M059J (cell line): Measurements from ENCODE around the genes APBB2, KCTD8 and DCUN1D4.

DNA sequence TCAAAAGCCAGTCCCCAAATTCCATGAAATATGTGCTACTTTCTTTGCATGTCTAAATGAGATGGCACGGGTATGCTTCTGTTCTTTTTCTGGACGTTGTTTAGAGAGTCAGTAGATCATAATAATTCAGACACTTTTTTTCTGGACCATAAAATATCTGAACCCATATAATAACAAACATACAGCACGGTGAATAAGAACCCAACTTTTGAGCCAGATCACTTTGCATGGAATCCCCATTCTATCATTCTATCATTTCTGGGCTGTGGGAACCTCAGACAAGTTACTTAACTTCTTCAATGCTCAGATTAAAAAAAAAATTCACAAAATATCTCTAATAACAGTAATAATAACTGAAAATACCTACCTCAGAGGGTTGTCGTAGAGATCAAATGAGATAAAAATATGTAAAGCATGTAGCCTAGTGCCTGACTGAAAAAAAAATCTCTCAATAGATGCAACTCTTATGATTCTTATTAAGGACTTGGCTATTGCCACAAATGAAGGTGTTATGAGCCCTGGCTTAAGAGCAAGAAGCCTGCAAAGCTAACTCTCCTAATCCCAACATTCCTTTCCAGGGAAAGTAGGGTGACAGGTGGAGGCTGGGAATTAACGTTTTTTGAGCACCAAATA, 2.1 kb downstream of the RHOH start:
- RAMPAGE, long total RNA = no peak

DNA sequence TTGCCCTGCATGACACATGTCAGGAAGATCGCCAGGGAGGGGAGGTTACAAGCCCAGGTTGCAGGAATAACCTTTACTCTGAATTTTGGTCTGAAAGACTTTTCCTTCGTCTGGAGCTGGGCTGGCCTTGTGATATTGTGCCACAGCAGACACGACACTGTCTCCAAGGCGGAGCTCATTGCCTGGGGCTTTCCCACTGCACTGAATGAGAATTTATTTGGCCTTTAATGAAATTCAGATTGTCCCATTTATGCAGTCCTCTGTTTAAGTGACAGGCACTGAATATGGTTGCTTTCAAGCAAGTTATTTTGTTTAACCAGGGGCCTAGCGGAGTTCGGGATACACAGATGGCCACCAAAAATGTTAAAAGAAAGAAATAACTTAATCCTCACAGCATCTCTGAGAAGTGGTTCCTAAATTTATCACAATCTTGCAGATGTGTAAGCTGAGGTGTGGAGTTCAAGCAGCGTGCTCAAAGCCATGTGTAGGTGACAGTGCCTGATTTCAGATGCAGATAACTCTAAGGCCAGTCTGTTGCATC, 45.2 kb downstream of the RHOH start:
- RAMPAGE, long total RNA = no peak

DNA sequence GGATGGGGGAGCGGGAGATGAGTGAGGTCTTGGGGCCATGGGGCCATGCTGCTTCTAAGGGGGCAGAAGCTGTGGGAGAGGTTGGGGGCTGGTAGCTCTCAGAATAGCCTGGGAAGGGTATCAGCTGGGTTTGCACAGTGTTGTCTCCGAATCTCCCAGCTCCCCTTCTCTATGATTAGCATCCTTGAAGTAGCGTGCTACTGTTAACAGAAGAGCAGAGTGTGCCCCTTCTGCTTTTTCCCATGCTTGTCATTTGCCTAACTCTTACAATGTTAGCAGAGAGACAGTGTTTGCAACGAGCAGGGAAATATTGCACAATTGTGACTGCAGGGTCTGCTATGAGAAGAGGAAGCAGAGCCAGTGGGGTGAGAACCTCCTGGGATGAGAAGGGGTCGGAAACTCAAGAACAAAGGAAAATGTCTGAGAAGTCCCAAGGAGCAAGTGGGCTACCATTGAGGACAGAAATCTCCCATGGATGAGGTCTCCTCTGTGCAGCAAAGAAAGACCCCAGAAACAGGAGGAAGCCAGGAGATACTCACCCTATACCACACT, 7.8 kb upstream of the CHRNA9 start:
- RAMPAGE, long total RNA = no peak

- RAMPAGE, long total RNA = no peak
These were observed 84.5 kb downstream of the CHRNA9 start for GRCh38 chr4:40419525-40420124.

GRCh38 chr4:40586594-40587161, 43.0 kb downstream of the RBM47 start:
- RAMPAGE, long total RNA = no peak

DNA sequence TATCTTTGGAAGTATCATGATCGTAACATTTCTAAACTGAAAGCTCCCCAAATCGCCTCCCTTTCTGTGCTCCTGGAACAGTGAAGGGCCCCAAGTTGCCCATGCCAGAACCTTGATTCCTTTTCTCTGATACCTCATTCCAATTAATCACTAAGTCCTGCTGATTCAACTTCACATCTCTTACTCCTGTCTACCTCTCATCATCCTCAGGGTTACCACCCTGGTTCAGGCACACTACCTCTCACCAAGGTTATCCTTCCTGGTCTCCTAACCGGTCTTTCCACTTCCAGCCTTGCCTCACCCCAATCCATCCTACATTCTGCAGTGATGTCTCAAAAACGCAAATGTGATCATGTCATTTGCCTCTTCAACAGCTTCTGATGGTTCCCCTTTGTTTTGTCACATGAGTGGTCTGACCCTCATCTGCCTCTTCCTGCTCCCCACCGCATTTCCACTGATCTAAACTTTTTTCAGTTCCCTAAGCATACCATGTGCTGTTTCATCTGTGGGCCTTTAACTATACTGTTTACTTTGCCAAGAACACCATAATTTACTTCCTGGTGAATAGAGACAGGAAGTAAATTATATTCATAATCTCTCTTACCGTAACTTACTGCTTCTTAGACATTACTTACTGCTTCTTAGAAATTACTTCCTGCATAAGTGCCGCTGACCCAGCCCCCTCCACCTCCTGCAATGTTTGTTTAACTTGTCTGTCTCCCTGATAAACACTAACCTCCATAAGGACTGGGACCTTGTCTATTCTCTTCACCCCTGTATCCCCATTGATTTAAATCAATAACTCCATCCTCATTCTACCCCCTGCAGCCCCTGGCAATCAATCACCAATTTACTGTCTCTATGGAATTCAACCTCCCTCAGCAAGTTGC, 27.1 kb upstream of the NSUN7 start:
- RAMPAGE, long total RNA = no peak

DNA sequence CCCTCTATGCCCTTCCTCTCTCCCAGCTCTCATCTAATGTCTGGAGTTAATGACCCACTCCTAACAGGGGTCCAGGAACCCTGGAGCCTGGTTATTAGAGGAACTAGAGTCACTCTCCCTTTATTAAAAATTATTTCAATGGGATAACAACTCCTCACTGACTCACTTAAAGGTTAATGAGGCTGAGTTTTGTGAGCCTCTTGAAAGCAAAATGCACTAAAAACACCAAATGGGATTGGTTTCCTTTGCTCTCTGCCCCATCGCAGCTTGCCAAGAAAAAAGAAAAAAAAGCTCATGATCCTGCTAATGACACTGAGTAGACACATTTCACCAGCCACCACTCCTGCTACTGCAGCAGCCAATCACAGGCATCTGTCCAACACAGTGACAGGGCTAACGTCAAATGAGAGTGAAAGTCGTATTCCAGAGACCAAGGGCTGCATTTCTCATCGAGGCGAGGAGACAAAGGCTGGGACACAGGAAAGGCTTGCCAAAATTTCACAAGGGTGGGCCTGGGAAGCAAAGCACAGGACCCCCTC, 5.2 kb downstream of the APBB2 start:
- RAMPAGE, long total RNA = no peak

- RAMPAGE, long total RNA = start-site peak on the minus strand at chr4:41214480-41214535, 57 and 47 reads in 2 replicates
These were observed at the start of gene APBB2 for GRCh38 chr4:41213779-41214954. TSS of gene APBB2 (minus strand) at chr4:41214542.

DNA sequence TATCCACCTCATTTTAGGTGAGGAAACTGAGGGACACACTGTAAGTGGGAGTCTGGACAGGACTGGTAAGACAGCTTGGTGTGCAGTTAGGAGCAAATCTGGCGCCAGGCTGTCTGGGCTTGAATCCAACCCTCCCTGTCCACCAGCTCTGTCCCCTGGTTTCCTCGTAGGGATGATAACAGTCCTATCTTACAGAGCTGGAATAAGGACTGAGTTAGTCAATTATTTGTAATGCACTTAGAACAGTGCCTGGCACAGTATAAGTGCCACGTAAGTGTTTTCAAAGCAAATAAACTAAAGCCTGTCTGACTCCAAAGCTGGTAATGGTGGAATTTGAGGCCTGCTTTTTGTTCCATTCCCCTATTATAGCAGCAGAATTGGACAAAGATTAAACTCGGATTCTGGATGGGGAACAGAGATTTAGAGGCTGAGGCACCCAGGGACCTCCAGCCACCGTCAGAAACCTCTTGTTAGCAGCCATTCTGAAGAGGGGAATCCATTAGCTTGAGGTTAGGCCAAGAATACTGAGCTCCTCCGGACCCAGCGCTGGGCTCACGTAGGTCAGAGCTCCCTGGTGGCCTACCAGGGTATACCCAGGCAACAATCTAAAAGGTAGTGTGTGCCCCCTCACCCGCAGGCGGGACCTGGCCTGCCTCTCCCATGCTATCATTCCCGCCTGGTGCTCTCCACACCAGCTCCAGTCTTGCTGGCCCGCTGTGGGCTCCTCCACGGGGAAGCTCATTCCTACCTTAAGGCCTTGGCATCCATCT, 102.1 kb downstream of the UCHL1 start:
- RAMPAGE, long total RNA = no peak

DNA sequence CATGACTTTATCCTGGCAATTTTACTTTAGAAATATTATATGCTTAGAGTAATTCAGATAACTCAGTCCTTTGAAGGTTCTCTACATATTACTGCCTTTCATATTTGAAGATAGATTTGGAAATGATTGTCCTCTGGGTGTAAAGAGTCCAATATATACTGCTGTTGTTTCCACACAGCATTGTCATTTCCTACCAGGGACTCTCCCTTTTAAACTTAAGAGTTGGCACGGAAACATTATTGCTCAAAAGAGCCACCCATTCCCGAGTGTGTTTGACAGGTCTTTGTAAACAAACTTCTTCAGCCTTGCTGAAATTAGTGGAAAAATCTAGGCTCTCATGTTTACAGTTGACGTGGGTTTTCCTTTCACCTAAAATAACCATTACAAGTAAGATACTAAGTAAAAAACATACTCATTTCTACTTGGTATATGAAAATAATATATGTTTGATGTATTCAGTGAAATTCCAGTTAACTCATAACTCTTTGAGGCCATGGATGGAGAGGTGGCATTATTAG, 111.4 kb upstream of the LIMCH1 start:
- RAMPAGE, long total RNA = no peak

GRCh38 chr4:41541499-41542357, 3.8 kb downstream of the LIMCH1 start:
- RAMPAGE, long total RNA = no peak

- RAMPAGE, long total RNA = no peak
These were observed 75.4 kb downstream of the LIMCH1 start for GRCh38 chr4:41613305-41613720.

DNA sequence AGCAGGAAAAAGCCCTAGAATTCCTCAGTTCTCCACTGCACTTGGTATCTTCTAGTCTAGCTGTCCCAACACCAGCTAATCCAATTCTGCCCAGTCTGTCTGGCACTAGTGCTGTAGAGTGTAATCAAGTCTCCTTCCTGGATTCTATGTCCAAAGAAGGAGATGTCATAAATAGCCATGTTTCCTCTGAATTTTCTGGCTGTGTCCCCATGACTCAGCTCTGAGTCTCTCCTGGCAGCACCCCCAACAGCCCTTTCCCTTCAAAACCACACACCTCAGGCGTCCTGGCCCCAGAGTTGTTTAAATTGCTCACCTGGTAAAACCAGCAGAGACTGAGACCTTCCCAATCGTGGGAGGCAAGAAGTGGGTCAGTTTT, 197.2 kb downstream of the GRXCR1 start:
- RAMPAGE, long total RNA = no peak

DNA sequence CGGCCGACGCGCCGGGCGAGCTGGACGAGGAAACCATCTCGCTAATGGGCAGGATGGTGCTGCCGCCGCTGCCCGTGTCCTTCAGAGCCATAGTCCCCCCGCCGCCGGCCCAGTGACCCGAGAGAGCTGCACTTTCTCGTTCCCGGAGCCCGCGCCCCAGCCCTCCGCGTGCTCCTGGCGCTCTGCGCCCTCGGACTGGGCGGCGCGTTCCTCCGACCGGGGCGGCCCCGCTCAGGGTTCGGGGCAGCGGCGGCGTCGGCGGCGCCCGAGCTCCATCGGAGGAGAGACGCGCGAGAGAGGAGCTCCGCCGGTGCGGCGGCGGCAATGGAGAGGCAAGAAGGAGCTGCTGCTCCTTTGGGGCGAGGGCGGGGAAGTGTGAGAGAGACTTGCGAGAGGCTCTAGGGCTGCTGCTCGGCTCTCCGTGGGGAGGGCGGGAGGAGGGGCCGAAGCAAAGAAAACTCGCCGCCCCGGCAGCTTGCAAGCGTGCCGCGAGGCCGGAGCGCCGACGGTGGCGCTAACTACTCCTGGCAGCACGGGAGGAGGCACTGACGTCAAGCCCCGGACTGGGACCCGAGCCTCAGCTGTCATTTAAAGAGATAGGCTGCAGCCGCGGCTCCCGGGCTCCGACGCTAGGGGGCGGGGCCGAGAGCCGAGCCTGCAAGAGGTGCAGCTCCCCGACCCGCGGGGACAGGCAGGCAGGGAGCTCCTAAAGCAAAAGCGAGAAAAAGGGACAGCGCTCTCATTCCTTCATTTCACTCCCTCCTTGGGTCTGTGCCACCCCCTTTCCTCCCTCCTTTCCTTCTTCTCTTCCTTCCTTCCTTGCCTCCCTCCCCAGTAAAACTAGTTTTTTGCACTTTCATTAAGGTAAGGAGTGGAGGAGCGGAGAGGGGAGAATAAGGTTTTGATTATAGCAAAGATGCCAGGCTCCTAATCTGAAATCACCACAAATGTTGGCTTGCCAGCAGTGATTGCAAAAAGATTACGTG, at the start of gene KCTD8:
KCTD8 (minus strand) TSS at position 377 of the 986 bp plus-strand sequence.
- RAMPAGE, long total RNA = no peak

DNA sequence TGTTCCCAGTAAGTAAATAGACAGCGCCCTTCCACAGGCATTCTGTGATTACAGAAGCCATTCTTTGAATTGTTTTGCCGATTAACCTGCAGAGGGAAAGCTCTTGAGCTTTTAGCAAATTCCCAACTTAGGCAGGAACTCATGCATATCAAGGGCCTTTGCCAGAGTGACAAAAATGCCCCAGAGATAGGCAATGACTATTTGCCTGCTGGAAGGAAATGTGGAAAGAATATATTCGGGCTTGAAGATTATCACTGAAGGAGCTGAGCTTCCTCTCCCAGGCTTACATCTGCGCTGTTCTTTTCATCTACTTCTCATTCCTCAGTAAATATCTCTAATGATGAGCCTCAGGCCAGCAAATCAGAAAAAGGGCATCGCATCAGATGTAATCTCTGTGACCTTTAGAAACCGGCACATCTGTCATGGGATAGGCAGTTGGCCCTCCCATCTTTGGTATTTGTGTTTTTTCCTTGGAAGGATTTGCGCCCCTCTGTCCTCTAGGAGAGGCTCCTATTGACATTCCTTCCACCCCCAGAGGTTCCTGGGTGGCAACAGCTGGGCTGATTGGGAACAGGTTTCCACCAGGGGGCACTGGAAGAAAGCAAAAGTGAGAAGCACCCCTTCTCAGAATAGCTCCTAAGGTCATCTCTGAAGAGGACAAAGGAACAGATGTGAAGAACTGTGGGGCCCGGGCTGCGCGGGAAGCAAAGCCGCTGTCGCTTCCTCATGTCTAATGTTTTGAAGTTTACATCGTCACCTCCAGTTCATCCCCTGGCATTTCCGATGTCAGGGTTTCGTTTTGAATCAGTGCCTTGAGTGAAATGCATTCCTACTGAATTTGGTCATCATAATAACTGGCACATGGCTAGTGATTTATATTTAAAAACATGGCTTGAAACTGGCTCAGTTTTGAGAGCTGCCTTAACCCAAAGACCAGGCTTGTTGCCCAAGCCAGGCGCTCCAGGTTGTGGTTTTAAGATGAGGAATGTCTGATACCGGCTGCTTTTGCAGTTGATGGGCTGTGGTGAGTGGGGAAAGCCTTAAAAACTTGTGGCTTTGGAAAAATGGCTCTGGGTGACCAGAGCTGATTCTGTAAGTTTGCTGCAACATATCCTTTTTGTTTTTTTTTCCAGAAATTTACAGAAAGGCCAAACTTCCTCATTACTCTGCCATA, 6.3 kb downstream of the TXK start:
- RAMPAGE, long total RNA = no peak

- RAMPAGE, long total RNA = no peak
These were observed 16.2 kb upstream of the TXK start for GRCh38 chr4:48150082-48150817.

- RAMPAGE, long total RNA = no peak
These were observed 3.6 kb upstream of the SLAIN2 start for GRCh38 chr4:48337702-48338197.

DNA sequence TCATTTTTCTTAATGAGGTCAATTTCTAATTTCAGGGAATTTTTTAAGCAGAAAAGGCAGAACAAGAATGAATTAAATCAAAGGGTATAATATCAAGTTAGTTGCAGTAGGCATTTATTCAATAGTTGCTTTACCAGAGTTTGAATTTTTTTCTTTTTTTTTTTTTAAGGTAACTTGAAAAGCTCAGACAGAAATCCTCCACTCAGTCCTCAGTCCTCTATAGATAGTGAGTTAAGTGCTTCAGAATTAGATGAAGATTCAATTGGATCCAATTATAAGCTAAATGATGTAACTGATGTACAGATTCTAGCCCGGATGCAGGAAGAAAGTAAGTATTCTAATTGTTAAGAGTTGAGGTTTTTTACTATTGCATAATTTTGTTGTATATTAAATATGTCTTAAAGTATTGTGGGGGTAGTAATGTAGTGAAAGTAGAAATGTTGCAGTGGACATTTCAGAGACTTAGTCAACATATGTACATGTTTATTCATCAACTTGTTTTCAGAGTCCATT, 38.2 kb downstream of the SLAIN2 start:
- RAMPAGE, long total RNA = no peak

DNA sequence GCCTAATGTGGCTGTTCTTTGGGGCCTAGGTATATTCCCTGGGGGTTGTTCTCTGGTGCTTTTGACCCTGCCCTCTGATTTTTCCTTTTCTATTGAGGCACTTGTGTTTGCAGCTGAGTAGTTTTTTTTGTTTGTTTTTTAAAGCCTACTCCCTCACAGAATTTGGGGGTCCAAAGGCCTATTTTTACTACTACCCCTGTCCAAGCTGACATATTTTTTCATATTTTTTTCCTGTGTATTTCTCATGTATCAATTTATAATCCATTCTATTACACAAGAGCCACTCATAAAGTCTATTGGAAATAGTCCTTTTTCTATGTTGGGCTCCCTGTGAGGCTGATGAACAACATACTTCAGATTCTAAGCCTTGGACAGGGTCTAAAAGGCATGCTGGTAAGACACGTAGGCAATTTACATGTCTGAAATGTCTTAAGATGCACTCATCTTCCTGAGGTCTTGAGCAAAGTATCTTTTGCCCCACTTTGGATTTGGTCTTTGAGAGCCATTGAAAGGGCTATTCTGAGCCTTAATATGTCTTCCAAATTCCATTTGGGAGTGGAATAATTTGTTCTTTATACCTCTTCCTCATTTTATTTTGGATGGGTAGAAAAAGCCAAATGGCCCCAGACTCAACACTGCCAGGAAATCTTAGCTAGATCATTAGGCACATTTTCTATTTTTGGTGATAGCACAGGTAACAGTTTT, 31.7 kb downstream of the OCIAD1 start:
- RAMPAGE, long total RNA = no peak

GRCh38 chr4:51842959-51844022, at the start of gene DCUN1D4:
TSS of gene DCUN1D4 (plus strand) at chr4:51843153.
- RAMPAGE, long total RNA = no peak